Bronchial epithelial cell (primary cell): ENCODE measurements around a stretch of chr6.

- RRBS, 2 experiments: no CpG with 5 or more reads among the region's 27 CpGs
These were observed 3.1 kb downstream of the NEDD9 start for GRCh38 chr6:11228876-11230220.

- RRBS, 2 experiments: no CpG with 5 or more reads among the region's 3 CpGs
These were observed 985 bp downstream of the NEDD9 start for GRCh38 chr6:11231356-11232010.

- RRBS, 2 experiments: 0 to 37% methylated on average over 3 of the region's 10 CpGs
These were observed 3.9 kb upstream of the NEDD9 start for GRCh38 chr6:11236228-11236813.

- RRBS, 2 experiments: no CpG with 5 or more reads among the region's 5 CpGs
These were observed 43.1 kb upstream of the NEDD9 start for GRCh38 chr6:11275482-11275997.

DNA sequence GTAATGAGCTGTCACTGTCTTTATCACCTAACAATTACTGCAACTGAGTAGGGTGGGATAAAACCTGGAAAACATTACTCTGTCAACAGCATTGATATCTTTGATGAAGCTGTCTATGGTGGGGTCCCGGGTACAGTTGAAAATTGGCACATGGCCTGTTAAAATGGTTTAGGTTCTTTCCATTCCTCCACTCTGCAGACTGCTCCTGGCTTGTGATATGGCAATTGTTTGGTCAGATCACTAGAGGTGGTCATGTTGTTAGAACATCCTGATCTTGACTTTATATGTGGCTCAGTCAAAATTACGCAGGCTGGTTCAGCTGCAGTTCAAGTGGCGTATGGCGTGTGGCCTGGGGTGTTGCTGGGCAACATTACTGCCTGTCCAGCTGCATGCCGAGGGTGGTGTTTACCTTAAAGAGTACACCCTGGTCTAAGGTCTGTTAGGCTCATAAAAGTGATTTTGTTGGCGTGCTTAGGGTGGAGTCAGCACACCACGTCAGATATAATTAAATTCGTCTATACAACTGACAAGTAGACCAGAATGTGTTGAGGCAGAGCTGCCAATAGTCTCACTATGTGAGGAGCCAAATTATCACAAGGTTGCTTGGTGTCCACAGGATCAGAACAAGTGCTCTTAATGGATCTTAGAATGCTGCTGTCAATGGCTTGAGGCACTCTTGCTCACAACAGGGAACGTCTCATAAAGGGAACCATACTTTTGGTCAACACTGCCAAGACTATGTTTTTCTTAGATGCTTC is 55.6 kb upstream of the NEDD9 start:
- RRBS, 2 experiments: no CpG with 5 or more reads among the region's 9 CpGs

DNA sequence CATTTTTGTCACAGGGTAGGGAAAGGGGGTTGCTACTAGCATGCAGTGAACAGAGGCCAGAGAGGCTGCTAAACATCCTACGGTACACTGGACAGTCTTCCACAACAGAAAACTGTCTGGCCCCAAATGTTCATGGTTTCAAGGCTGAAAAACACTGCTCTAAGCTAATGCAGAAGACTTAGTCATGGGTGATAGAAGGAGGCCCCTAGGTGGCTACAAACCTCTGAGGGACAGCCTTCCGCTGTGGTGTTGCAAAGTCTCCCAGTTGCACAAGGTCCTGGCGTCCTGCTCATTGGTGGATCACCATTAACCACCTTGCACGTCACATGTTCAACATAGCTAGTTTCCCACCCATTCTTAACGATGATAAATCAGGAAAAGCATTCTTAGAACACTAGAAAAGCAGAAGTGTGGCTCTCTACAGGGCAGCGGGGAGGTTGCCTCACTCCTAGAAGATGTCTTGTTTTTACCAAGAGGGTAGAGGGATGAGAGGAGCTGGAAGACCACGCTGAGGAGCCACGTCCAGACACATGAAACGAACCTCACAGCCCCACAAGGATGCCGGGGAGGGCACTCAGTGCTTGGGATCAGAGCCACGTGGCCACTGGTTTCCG is 91.2 kb upstream of the NEDD9 start:
- RRBS, 2 experiments: no CpG with 5 or more reads among the region's 12 CpGs

DNA sequence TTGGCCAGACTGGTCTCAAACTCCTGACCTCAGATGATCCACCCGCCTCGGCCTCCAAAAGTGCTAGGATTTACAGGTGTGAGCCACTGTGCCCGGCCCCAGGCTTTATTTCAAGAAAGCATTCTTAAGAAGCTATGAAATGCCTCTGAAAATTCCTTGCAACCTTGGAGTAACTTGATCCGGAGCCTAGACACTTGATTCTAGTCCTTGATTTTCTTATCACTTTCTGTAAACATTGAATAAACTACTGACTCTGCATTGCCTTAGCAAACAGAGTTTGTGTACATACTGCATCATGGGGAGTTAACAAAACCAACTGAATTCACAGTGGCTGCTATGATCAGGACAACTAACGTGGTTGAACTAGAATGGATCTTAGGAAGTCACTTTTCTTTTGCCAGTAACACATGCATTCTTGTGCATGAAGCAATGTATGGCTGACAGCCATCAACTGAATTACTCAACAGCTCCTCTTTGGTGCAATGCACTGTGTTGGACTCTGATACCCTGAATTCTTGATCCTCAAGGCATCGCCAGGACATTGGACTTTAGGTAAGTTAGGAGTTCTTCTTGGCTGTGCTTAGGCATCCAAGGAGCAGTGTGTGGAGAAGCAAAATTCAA is 102.8 kb upstream of the TMEM170B start:
- RRBS, 2 experiments: no CpG with 5 or more reads among the region's 6 CpGs

DNA sequence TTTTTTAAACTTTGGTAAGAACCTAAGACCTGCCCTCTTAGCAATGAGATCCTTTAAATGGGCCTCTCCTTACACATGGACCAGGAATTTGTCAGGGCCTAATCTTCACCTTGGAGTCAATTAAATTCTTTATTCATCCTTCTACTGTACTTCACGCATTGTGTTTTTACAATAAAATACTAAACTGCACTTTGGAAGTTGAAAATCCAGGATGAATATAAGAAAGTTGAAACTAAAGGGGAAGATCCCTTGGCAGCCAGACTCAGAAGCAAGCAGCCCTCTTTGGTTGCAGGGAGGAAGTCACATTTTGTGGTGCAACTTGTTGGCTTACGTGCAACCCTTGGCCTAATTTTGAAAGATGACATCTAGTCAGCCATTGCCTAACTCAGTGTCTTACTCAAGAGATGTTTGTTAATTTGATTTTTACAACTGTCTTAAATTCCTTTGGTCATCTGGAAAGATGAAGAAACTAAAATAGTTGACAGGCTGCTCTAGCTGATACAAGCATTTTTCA is 11.9 kb upstream of the TMEM170B start:
- RRBS, 2 experiments: no CpG with 5 or more reads among the region's 2 CpGs

DNA sequence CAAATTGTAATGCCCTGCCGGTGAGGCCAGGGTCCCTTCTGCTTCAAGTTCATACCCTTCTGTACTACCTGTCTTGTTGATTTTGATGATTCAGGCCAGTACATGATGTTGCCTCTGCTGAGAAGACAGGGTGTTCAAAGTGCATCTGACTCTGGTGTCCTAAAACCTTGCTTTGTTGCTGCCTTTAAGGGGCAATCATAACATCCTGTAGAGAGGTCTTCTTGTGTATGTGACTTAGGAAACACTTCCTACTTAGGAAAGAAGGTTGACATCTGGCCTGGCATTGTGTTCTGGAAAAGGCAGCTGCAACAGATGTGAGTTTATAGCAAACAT is 113.2 kb downstream of the TMEM170B start:
- RRBS, 2 experiments: no CpG with 5 or more reads among the region's 1 CpG

GRCh38 chr6:11770048-11771440 is 8.1 kb downstream of the ADTRP start:
- RRBS, 2 experiments: no CpG with 5 or more reads among the region's 33 CpGs

- RRBS, 2 experiments: no CpG with 5 or more reads among the region's 6 CpGs
These were observed 10.5 kb upstream of the HIVEP1 start for GRCh38 chr6:12001624-12002062.

DNA sequence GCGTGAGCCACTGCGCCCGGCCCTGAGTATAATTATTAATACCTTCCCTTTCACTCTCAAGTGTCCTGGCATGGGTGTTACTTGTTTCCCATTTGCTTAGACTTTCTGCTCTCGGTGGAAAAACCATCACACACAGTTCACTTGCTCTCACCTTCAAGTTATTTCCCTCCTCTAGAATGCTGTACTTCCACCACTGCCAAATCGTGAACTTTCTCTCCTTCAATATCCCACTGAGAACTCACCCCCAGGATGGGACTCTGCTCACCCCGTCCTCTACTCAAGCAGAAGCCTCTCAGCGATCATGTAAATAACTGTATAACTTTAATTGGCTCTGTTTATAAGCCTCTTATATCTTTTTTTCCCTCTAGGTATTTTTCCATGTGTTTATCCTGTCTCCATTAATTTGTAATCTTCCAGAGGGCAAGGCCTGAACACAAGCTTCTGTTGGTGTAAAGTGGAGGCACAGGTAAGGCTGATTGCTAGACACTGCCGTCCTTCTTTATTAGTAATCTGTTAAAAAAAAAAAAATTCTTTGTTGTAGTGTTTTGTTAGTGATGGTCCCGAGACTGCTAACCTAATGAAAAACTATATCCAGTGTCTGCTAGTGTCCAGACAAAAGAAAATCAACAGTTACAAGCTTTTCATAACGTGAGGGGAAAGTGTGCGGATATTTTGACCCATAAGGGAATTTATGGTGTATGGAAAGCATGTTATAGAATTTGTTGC is 4.4 kb upstream of the HIVEP1 start:
- RRBS, 2 experiments: no CpG with 5 or more reads among the region's 11 CpGs

- RRBS, 2 experiments: no CpG with 5 or more reads among the region's 6 CpGs
These were observed 39.6 kb downstream of the HIVEP1 start for GRCh38 chr6:12051628-12052209.

DNA sequence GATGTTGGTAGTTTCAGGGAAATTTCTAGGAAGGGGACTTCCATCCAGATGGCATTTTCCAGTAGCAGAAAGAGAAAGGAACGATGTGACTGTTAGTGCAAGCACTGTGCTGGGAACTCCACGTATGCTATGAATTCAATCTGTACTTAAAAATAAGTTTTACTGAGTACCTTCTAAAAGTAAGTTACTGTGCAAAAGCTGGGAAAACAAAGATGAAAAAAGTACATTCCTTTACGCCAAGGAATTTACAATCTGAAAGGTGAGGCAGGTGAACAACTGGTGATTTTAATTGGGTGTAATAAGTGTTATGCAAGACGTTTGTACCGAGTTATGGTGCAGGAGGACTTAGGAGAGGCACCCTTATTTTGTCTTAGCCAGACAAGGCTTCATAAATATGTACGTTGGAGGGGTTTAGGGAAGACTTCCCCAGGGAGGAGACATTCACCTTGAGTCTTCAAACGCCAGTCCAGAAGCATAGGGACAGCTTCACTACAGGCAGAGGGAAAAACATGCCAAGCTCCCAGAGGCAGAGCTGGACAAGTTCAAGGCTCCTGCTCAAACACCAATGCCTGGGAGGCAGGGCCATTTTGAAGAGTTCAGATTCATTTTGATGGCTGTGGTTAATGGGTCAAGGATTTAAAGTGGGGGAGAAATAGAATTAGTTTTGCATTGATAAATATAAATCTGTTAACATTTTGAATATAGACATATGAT is 13.8 kb upstream of the EDN1 start:
- RRBS, 2 experiments: no CpG with 5 or more reads among the region's 7 CpGs

DNA sequence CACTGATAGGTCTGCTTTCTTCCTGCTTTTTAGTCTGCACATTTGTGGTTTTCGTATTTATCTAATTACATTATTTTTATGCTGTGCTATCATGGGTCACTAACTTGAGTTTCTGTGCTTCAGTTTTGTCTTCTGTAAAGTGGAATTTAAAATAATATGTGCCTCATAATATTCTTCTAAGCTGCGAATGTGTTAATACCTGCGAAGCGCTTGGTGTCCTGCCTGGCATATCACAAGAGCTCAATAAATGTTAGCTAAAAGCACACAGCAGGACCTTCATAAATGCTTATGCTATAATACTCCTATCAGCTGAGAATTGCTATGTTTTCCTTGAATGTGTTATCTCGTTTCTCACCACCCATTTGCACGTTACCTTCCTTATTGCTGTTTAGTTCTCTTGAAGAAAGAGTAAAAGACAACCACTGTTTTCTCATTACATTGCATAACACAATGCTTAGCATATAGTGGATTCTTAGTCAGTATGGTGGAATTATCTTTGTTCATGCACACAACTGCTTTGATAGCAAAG is 76.5 kb downstream of the EDN1 start:
- RRBS, 2 experiments: no CpG with 5 or more reads among the region's 6 CpGs

- RRBS, 2 experiments: no CpG with 5 or more reads among the region's 14 CpGs
These were observed 118.6 kb downstream of the EDN1 start for GRCh38 chr6:12408602-12409281.

GRCh38 chr6:13044279-13044786 is 284.0 kb downstream of the TBC1D7 start:
- RRBS, 2 experiments: no CpG with 5 or more reads among the region's 7 CpGs

- RRBS, 2 experiments: no CpG with 5 or more reads among the region's 13 CpGs
These were observed 275.1 kb downstream of the TBC1D7 start for GRCh38 chr6:13052961-13053819.

DNA sequence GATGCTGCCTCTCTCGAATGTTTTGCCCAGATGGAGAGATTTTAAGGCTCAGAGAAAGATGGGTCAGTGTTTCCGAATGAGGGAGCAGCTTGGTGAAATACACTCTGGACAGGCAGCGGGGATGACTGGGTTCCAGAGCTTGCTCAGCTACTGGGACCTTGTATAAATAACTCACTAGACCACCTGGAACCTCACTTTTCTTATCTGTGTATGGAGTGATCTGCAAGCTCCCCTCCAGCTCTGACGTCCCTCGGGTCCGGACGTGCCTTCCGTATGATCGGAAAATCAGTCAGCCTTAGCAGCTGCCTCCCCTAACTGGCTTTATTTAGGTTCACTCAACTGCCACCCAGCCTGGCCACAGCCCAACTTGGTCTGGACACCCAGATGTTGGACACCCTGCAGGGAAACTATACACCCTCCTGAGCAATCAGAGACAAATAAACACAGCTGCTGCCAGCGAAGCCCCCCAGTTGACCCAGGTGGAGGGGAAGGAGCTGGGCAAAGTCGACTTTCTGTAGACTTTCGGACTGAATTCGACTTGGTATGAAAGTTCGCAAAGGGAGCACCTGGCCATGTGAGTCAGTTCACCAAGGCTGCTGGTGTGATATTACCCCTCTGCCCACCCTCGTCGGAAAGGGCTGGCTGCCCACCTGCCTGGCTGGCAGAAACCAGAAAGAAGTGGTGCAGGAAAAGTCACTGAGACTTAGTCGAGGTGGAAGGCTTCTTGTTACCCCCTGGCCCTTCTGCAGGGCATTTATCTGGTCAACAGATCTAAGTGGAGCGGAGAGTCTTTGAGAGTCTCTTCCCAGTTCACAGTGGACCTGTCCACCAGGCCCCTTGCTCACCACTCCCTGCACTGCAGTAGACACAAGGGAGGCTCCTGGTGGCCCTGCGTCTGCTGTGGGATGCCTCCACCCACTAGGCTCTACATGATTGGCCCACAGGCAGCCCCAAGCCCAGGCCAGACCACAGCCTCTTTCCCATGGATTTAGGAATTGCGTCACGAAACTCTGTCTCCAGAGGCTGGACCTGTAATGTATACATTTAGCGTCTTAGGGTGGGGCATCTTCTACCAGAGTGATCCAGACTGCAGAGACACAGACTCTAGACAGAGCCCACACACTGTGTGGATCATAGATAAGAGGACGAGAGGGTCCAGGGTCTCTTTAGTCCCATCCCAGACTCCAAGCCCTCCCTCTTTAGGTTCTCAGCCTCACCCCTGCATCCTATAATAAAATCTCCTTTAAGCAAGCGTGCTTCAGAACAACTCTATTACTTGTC is 28.7 kb downstream of the TBC1D7 start:
- RRBS, 2 experiments: no CpG with 5 or more reads among the region's 24 CpGs

DNA sequence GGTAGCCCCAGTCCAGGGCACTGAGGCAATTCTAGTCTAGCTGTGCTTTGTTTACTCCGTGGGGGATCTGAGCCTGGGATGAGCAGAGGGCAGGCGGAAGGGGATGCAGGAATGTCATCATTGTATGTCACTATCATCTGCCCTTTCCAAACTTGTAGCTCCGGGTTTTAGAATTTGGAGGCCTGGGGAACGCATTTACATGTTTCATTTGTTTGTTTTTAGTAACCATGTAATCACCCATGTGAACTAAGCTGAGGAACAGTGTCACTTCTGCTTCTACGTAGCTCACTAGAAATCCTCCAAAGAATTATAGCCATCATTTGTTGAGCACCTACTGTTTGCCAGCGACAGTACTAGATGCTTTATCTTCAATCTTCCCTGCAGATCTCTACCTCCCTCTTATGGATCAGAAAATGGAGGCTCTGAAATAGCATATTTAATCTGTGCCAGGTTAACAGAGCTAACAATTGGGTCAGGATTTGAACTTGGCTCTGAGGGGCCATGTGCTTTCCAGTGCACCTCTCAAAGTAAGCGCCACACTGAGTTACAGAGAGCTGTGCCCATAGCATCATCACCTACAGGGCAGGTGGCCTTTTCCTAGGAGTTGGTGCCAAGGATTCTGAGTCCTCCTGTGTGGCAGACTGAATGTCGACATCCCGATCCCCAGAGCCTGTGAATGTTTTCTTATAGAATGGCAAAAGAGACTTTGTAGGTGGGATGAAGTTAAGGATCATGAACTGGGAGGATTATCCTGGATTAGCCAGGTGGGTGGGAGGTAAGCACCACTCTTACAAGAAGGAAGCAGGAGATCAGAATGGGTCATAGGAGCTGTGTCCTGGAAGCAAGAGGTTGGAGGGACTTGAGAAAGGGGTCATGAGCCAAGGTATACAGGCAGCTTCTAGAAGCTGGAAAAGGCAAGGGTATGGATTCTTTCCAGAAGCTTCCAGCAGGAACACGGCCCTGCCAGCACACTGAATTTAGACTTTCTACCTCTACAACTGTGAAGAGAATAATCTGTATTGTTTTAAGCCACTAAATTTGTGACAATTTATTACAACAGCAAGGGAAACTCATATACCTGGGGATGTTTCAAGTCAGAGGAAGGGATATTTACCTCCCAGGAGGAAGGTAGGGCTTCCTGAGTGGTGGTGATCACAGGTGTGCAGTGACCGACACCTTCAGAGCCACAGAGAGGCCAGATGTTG is 67.9 kb upstream of the TBC1D7 start:
- RRBS, 2 experiments: no CpG with 5 or more reads among the region's 11 CpGs